Mammary epithelial cell (primary cell): ENCODE measurements around a stretch of chr10.

- CAGE, long polyA plus RNA, result no peak
- RRBS, result no CpG with 5 or more reads among the region's 6 CpGs
Observed at GRCh38 chr10:43101120-43101563, 24.3 kb downstream of the RET start.

DNA sequence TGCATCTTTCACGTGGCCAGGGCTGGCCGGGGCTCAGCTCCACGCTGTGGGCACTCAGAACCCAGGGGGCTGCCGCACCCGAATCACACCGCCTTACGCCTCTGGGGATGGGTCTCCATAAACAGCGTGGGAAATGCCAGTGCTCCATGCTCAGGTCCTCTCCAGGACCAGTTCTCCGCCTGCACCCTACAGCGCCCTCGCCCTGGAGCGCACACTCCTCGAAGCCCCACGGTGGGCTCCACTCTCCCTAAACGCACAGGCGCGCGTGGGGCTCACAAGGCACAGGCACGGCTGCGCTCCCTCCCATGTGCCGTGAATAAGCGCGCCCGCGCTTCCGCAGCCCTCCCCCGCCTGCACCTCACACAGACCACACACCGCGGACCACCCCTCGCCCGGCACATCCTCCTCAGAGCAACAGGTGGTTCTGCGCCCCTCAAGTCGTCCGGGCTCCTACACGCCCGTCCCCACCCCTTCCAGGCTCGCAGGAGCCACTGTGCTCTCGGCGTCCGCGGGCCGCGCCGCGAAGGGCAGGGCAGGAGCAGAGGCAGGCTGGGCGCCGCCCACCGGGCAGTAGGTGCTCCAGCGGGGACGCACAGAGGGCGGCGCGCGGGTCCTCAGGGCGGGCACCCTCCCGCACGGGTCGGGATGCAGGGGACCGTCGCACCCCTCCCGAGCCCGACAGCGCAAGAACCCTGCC lies 37.8 kb downstream of the RASGEF1A start:
- CAGE, long polyA plus RNA, result no peak
- RRBS, result 70% methylated on average over 4 of the region's 63 CpGs

GRCh38 chr10:43318104-43318733 lies 51.4 kb upstream of the RASGEF1A start:
- CAGE, long polyA plus RNA, result no peak
- RRBS, result no CpG with 5 or more reads among the region's 10 CpGs

- CAGE, long polyA plus RNA, result no peak
- RRBS, result no CpG with 5 or more reads among the region's 10 CpGs
Observed at GRCh38 chr10:43377181-43377713, 5.8 kb downstream of the FXYD4 start.

- CAGE, long polyA plus RNA, result no peak
- RRBS, result no CpG with 5 or more reads among the region's 9 CpGs
Observed at GRCh38 chr10:43389677-43390528, 18.5 kb downstream of the FXYD4 start.

- CAGE, long polyA plus RNA, result no peak
- RRBS, result 2% methylated on average over 7 of the region's 23 CpGs
Observed at GRCh38 chr10:43396897-43397109, 12.2 kb downstream of the HNRNPF start.

DNA sequence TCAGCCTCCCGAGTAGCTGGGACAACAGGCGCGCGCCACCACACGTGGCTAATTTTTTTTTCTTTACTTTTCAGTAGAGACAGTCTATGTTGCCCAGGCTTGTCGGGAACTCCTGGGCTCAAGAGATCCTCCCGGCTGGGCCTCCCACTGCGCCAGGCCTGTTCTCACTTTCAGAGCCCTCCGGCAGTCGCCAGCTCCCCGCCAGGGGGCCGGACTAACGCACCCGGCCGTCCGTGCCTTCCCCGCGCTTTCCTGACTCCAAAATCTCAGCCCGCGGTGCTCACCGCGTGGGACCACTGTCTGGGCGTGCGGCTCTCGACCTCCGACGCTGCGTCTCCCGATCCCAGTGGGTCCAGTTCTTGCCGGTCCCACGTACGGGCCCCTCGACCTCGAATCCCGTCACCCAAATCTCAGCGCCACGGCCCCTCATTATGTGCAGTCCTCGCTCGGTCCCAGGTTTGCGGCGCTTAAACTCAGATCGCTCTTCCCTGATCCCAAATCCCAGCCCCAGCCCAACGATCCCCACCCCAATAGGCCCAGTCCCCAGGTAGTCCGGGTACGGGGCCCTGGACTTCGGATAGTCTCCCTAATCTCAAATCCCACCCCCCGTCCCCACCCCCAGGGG lies 837 bp downstream of the HNRNPF start:
- CAGE, long polyA plus RNA, result no peak
- RRBS, result 3% methylated on average over 7 of the region's 47 CpGs

DNA sequence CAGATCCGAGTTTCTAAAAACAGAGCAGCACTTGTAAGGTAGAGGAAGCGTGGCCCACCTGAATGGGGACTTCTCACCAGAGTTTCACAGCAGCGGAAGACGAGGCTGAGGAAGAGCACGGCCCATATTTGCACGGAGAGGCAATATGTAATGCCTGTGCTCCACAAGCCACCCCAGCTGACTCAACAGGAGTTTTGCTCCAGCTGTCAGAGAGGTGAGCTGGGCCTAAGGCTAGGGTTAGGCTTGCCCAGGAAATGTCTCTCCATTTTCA lies 19.3 kb downstream of the ZNF487 start:
- CAGE, long polyA plus RNA, result no peak
- RRBS, result no CpG with 5 or more reads among the region's 6 CpGs

- CAGE, long polyA plus RNA, result no peak
- RRBS, result no CpG with 5 or more reads among the region's 10 CpGs
Observed at GRCh38 chr10:43759617-43760113, 111.0 kb upstream of the ZNF32 start.

DNA sequence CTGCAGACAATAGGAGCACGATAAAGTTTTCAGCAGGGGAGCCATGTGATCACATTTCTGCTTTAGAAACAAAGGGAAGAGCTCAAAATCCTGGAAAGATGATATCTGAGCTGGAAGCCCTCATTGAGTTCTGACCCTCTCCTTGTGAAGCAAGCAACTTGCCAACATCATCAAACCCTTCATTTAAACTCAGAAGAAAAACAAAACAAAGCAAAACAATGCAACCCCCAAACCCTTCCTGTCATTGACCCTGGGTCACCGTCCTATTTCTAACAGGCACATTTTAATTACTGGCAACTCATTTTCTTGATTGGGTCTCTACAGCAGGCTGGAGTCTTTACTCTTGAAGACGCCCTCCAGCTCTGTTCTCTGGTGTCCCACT lies 198.3 kb upstream of the ZNF32 start:
- CAGE, long polyA plus RNA, result no peak
- RRBS, result no CpG with 5 or more reads among the region's 3 CpGs

- CAGE, long polyA plus RNA, result no peak
- RRBS, result no CpG with 5 or more reads among the region's 12 CpGs
Observed at GRCh38 chr10:44046584-44047167, 338.2 kb downstream of the CXCL12 start.

DNA sequence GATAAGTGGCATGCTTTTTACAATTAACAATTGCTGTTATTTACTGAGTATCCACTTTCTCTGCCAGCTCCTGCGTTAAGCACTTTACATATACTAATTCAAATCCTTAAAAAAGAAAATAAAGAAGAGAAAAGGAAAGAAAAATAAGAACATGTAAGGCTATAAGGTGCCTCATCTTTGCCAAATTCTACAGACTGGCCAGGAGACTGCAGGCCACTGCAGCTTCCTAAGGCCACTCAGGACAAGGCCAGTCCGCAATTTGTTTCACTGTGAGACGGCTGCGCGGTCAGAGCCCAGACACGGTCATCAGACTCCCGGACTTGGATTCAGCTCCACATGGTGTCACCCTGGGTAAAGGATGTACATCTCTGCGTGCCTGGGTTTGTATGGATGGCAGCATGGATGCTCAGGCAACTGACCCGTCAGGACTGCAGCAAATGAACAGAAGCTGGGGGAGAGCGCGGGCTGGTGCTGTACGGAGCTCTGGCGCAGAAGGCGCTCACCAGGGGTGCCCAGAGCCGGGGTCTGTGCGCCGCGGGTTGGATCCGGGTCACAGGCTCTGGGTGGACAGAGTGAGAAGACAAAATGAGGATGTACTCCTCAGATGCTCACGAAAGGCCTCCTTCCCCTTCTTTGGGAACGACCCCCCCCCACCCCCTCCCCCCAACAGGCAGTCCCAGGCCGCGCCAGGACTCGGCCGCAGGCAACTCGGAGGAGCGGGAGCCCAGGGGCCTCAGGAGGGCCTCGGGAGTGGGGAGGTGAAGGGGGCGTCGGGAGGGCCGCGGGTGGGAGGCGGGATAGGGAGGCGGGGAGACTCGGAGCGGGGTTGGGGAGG lies 92.5 kb downstream of the CXCL12 start:
- CAGE, long polyA plus RNA, result no peak
- RRBS, result no CpG with 5 or more reads among the region's 36 CpGs

- CAGE, long polyA plus RNA, result no peak
- RRBS, result 11% methylated on average over 5 of the region's 36 CpGs
Observed at GRCh38 chr10:44385543-44386038, 694 bp upstream of the CXCL12 start.

- CAGE, long polyA plus RNA, result no peak
- RRBS, result no CpG with 5 or more reads among the region's 3 CpGs
Observed at GRCh38 chr10:44937011-44937364, 22.6 kb upstream of the RASSF4 start.

- CAGE, long polyA plus RNA, result no peak
- RRBS, result no CpG with 5 or more reads among the region's 16 CpGs
Observed at GRCh38 chr10:45375604-45376425, 1.8 kb downstream of the ALOX5 start.

DNA sequence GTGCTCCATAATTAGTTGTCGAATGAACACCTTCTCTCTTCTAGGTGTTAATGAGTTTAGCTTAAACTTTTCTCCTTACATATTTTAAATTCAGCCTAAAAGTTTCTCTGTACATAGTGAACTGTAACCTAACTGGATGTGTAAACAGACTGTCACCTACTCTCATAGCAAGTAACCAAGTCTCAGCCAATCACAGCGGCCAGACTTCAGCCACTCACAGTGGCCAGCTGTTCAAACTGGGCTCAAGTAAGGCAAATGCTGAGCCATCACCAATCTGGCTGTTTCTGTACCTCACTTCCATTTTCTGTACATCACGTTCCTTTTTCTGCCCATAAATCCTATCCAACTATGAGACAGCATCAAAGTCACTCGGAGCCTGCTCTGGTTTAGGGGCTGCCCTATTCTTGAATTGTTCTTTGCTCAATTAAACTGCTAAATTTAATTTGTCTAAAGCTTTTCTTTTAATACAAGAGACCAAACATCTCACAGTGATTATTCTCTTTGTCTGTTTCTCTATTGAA lies 34.9 kb downstream of the ALOX5 start:
- CAGE, long polyA plus RNA, result no peak
- RRBS, result no CpG with 5 or more reads among the region's 4 CpGs

GRCh38 chr10:45410617-45411272 lies 36.7 kb downstream of the ALOX5 start:
- CAGE, long polyA plus RNA, result no peak
- RRBS, result no CpG with 5 or more reads among the region's 4 CpGs

DNA sequence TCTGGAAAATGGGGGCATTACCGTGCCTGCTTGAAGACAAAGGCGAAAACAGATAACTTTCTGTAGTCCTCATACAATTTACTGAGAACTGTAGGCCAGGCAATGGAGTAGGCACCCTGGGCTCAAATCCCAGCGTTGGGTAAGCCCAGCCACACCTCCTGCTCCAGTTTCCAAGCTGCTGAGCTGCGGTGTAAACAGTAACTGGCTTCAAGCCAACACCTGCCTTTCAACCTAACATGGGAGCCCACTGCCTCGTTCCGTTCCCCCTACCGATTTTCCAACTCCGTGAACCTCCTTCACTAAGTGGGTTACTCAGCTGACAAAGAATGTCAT lies 654 bp upstream of the ZFAND4 start:
- CAGE, long polyA plus RNA, result no peak
- RRBS, result no CpG with 5 or more reads among the region's 8 CpGs

DNA sequence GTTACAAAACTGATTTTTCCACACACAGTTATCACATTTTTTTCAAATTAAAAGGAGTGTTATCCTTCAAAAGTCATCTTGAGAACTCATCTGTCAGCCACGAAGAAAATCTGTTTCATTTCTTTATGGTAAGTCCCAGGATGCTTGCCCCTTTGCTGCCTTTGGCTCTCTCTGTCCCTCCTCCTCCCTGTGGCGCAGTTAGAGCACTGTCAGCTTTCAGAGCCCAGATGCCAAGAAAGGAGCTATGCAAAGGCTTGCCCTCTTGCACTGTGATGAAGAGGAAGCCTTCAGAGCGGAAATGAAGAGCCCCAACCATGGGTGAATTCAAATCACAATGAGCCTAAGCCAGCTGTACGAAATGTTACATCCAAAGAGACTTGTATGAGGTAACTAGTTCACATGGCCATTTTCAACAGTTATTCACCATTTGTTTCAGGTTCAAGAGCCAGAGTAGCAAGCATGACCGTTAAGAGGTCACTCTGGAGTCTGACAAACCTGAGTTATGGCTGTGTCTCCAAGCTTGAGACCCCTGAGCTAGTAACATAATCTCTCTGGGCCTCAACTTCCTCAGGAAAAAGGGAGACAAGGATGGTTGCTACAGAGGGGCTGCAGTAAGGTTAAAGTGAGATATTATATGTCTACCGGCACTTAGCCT lies 10.5 kb downstream of the NCOA4 start:
- CAGE, long polyA plus RNA, result no peak
- RRBS, result no CpG with 5 or more reads among the region's 6 CpGs

DNA sequence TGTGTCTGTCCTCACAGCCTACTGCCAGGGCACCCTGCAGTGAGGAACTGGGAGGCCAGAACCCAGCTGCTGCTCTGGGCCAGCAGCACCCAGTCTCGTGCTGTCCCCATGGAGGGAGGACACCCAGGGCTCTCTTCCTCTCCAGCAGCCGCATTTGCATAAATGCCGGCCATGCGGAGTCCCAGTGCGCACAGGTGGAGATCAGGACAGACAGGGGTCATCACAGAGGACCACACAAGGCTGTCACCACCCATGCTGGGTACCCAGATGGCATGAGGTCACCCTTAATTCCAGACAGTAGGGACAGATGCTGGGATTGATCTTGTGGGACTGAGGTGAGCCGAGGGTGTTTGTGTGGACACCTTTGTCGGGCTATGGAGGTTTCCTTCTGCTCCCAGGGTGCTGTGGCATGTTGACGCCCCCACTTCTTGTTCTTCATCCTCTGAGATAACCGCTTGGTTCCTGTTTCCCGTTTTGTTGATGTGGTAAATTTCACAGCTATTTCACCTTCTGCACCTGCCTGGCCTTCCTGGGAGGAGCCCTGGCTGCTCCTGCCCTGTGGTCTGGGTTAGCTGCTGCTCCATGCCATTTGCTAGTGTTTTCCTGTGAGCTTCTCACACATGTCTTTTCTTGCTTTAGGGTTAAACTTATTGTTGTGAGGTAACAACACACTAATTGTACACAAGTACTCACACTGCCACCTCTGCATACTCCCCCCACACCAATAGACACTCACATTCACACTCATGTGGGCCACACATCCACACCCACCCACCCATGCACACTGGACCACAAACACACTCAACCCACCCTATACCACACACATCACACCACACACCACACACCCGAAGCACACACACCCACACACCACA lies 46.3 kb upstream of the MSMB start:
- CAGE, long polyA plus RNA, result no peak
- RRBS, result no CpG with 5 or more reads among the region's 11 CpGs